LUHMES (cell line): ENCODE measurements around a stretch of chr9.

- PRO-cap, result no peak
These were observed 27.6 kb upstream of the GSN start for GRCh38 chr9:121240213-121240827.

DNA sequence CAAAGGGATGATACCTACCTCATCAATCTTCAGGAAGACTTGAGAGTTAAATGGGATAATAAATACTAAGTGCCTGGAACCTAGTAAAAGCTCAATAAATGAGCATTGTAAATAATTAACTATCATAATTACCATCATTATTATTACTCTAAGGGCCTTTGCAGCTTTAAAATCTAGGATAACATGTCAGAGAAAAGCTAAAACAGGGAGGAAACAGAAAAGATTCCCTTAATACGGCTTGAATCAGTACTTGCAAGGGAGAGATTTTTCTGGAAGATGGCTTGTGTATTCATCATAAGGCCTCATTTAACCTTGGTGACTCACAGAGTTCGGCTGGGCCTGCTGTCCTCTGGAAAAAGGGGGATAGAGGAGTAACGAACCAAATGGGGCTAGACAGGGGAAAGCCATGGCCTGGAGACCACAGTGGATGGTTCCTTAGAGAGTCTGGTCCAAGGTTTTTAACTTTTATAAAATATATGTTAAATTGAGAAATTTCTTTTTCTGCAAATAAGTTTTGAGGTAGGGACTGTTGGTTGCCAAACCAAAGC is 25.8 kb upstream of the GSN start:
- PRO-cap, result no peak

- PRO-cap, result no peak
These were observed 21.2 kb downstream of the GSN start for GRCh38 chr9:121288811-121289857.

DNA sequence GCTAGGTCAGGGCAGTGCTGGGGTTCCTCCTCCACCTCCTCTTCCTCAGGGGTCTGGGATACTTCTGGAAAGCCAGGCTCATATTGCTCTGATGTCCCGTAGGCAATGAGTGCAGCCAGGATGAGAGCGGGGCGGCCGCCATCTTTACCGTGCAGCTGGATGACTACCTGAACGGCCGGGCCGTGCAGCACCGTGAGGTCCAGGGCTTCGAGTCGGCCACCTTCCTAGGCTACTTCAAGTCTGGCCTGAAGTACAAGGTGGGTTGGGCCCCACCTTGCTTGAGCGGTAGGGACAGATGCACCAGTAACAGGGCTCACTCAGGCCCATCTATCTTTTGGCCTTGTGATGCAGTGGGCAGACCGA is 34.8 kb downstream of the GSN start:
- PRO-cap, result no peak

- PRO-cap, result no peak
These were observed 36.0 kb downstream of the GSN start for GRCh38 chr9:121303953-121304356.

- PRO-cap, result no peak
These were observed 43.9 kb downstream of the STOM start for GRCh38 chr9:121325932-121326867.

DNA sequence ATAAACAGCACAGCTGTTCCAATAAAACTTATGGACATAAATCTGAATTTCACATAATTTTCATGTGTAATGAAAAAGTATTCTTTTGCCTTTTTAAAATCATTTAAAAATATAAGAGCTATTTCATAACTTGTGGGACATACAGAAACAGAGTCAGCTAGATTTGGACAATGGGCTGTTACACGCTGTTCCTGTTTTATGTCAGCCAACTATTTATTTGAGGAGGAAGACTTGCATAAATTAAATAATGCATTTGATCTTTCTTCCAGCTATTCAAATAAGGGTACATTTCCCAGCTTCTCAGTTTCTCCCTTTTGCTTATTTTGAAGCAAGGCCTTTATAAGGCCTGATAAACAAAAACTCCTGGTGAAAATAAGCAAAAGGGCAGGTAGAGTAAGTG is 6.5 kb downstream of the STOM start:
- PRO-cap, result no peak

- PRO-cap, result no peak
These were observed 20.6 kb downstream of the GGTA1 start for GRCh38 chr9:121478932-121479653.

GRCh38 chr9:121597589-121598787 is 53.4 kb upstream of the DAB2IP start:
- PRO-cap, result bidirectional peak, plus-strand start at chr9:121598211, minus-strand start at chr9:121598195; bidirectional peak, plus-strand start at chr9:121598904, minus-strand start at chr9:121598603

- PRO-cap, result no peak
These were observed 6.3 kb upstream of the DAB2IP start for GRCh38 chr9:121644714-121645904.

- PRO-cap, result no peak
These were observed 5.2 kb upstream of the DAB2IP start for GRCh38 chr9:121646069-121646880.

DNA sequence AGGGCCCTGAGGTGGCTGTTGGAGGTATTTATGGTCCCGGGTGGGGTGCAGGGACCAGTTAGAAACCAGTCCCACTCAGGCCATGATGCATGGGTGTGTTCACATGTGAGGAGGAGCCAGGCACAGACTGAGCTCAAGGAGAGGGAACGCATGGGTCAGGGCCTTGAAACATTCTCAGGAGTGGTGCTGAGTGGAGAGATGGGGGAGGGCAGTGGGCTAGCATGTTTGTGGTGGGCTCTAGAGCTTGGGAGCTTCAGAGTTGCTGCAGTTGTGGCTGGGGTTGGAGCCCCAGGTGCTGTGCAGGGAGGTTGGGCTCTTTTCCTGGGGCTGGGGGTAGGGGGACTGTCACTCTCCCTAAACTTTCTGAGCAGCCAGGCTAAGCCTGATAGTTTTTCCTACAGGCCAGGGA is 95.4 kb downstream of the DAB2IP start:
- PRO-cap, result no peak

DNA sequence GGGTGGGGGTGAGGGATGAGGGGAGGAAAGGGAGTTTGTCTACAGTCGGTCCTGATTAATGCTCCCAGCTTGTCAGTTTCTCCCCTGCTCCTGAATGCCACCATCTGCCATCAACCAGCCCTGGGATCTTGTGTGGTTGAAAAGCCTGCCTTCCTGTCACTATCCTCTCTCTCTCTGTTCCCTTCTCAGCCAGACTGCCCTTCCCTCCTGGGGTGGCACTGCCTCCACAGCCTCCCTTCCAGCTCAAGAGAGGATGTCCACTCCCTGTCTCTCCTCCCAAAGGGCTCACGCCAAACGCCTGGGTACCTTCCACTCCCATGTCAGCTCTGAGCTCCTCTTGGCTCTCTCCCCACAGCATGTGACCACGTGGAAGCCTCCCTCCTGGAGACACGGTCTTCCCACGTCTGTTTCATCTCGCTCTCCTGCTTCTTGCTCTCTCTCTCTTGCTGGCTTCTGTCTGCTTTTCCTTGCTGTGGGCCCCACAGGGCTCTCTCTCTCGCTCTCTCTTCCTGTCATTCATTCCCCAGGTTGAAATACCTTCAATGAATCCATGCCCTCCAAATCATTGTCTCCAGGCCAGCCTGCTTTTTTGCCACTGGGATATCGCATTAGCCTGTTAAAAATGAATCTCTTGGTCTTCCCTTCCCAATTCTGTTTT is 186.2 kb downstream of the DAB2IP start:
- PRO-cap, result no peak

DNA sequence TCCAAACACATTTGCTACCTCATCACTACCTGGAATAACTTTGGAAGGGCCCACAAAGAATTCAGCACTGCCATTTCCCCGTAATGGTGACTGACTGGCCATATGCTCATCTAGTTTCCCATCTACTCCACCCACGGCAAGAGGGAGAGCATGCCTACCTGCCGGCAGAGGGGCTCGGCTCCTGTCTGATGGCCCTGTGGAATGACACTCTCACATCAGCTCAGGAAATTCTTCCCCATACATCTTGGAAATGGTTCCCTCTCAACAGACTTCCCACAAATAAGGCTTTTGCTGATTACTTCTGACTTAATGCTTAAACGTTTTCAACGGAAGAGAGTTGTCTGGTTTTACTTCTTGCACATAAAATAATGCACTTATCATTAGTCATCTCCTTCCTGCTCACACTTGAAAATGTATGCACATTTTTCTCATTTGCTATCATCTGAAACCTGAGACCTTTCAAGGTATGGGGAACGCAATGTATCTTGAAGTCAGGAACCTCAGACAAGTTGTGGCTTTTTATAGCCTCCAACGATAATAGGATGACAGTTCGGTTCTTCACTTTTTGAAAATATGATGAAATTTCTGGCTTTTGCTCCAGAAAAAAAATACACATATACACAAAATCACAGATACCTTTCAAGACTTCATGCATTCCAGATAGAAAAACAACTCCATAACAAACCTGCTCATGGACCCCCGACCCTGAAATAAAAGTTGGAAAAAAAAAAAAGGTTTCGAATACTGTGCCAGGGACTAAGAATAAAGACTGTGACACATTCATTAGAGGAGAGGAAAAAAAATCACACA is 129.5 kb downstream of the TTLL11 start:
- PRO-cap, result no peak

DNA sequence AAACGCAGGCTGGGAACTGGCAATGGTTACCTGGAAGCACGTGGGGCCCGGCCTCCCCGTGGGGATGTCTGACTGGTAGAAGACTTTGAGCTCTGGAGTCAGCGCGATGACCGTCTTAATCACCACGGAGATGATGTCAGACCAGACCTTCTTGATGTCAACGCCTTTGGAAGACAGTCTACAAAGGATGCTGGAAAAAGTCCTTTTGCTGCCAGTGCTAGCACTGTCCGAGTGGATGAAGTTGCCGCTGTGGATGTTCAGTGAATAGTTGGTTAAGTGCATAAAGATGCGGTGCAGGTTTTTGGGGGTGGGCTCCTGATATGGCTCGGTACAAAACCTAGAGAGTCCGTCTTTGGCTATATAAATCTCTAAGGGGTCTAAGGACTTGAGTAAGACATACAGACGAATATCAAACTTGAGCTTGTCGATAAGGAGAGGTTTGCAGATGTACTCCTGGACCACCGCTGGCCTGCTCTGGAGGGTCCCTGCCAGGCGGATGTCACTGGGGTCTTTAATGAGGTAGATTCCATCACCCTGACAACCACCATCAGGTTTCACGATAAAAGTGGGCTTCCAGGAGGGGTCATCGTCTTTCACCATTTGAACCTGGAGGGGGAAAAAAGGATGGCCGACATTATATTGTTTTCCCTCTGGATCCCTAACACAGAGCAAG is 103.8 kb downstream of the TTLL11 start:
- PRO-cap, result no peak

DNA sequence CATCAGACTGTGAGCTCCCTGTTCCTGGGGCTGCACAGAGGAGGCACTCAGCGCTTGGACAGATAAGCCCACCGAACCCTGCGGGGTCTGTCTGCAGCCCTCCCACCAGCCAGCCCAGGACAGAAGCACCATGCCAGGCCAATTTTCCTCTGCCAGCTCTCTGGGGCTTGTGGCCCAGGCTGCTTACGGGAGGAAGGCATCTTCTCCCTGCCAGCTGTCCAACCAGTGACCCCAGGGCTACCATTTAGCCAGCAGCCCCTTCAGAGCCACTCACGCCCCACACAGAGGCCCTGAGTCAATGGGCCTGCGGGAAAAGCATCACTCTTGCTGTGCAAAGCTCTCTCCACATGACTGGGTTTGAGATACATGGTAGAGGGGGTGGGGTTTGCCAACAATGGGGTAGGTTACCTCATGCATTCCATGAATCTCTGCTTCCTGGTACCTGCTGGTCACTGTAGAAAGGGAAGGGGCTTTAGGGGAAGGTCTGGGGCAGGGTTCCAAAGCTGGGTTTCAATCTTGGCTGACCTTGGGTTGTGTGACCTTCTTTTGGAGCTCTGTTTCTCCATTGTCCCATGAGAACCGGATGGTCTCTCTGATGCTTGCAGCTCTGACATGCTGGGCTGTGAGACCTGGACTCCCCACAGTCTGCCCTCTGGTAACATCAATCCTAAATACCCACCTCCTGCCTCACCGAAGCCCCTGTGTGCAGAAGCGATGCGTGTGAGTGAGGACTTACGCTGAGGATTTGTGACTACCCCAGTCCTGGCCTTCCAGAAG is 22.9 kb upstream of the TTLL11 start:
- PRO-cap, result no peak

DNA sequence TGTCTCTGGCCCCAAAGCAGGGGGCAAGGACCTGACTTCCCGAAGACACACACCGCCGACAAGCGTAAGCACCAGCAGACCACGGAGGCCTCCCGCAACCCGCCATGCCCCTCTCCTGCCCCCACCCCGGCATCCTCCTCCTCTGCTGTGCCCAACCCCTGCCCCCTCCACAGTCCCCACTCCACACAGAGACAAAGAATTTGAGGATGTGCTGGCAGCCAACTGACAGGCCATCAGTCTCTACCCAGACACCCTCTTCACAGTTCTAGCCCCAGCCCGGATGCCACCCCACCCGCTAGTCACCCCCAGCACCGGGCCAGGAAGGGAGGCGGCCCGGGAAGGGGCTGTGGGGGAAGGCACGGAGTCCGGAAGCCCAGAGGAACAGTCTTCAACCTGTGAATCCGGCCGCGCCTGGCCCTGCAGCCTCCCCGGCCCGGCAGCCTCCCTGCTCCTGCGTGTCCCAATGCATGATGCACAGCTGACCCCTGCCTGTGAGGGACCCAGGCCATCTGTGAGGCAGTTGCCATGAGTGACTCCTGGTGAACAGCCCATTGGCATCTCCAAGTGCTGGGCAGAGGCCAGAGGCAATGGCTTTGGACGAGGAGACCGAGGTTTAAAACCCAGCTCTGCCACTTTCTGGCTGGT is 31.2 kb downstream of the NDUFA8 start:
- PRO-cap, result no peak

GRCh38 chr9:122903396-122903694 is 1.8 kb downstream of the RC3H2 start:
- PRO-cap, result no peak

DNA sequence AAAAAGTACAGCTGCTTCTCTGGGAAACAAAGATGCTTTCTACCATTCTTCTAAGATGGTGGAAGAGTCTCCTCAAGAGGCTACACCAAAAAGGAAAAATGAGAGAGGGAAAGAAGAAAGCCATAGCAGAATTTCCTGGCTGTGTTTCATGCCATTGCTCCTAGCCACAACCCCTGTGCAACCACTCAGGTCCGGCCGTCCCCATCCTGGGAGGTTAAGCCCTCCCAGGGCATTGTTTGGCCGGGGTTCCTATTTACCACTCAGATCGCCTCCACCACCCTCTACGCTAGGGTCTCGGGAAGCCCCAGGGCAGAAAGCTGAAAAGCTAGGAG is 778 bp downstream of the RC3H2 start:
- PRO-cap, result bidirectional peak, plus-strand start at position 262 of the sequence, minus-strand start at position 231 of the sequence

GRCh38 chr9:123043090-123043887 is 9.8 kb downstream of the GPR21 start:
- PRO-cap, result no peak